ENCODE results near the genes CD69, KLRC2 and MAGOHB.

GRCh38 chr12:9239810-9240780 is 31.9 kb upstream of the PZP start:
- RRBS, result no CpG with 5 or more reads among the region's 46 CpGs

DNA sequence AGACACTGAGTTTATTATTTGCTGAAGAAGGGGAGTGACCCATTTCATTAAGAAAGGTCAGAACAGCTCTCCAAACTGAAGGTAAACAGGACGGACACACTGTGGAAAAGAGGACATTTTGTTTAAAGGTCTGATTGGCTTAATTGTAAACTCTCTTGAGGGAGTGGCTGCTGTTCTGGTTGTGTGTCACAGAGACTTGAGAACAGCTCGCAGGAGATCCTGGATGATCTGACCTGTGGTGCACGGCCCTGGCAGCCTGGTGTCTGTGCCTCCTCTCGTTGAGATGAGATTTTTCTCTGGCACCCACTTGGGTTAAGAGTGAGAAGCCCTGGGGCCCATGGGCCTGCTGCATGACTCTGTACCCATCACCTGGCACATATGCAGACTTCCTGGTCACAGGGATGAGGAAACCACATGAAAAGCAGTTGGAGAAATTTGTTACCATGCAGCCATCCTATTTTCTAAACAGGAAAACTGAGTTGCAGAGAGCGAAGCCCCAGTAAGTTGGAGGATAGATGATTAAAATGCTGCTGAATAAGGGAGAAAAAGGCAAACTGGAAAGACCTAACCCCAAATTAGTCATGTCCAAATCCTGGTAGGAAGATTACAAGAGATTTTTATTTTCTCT is 142.2 kb upstream of the PZP start:
- RRBS, result no CpG with 5 or more reads among the region's 5 CpGs

GRCh38 chr12:9674131-9674773 is 4.7 kb downstream of the CLEC2D start:
- RRBS, result no CpG with 5 or more reads among the region's 3 CpGs

GRCh38 chr12:9729954-9730350 is 30.7 kb downstream of the CD69 start:
- RRBS, result no CpG with 5 or more reads among the region's 3 CpGs

DNA sequence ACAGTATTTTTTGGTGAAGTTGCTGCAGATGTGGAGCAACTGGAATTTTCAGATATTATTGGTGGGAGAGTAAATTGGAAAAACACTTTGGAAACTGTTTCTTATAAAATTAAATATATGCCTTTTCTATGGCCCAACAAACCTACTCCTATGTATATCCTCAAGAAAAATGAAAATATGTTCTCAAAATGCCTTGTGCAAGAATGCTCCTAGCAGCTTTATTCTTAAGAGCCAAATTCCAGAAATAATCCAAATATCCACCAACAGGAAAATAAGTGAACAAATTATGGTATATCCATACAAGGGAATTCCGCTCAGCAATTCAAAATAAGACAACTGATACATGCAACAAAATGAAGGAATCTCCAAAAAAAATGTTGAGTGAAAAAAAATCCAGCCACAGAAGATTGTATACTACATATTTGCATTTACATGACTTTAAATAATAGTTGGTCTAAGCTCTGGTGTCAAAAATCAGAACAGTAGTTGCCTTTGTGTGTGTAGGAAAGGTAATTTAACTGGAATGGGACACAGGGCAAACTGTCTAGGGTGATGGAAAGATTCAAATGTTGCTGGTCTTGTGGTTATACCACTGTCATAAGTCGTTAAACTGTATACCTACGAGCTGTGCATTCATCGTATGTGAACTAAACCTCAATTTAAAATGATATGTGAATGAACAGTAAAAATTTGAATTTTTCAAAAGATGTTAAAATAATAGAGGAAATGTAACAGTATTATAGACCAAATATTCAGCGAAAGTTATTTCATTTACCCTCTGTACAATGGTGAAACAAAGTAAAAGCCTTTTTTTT is 3.2 kb downstream of the CD69 start:
- RRBS, result no CpG with 5 or more reads among the region's 5 CpGs

DNA sequence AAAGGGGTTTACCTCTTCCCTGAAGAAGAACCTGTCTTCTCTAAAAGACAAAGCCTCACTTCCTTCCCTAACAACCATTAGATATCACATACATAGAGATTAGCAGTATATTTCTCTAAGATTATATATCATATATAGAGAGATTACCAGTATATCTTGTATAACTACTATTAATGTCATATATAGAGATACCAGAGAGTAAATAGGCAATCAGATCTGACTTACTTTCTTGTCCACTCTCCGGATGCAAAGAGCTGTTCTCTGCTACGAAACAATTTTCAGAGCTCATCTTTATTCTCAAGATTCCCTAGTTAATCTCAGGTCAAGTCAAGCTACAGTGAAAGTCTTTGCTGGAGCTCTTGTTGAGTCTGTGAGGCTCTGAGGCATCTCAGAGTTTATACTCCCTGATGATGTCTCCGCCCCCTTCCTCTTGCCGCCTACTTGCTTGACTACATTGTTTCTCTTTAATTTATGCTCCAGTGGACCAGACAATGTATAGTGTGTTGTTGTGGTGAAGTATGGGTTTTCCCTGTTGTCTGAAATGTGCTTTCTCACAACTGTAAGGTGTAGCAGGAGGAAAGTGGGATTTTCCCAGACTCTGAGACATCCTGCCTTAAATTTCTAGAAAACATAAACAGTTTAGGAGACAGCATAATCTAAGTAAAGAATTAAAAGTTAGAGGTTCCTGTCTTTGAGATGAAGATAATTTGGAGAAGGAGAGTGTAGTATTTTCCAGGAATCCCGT is at the start of gene CD69:
TSS of gene CD69 (minus strand) at position 370 of the 745 bp plus-strand sequence.
- RRBS, result no CpG with 5 or more reads among the region's 5 CpGs

DNA sequence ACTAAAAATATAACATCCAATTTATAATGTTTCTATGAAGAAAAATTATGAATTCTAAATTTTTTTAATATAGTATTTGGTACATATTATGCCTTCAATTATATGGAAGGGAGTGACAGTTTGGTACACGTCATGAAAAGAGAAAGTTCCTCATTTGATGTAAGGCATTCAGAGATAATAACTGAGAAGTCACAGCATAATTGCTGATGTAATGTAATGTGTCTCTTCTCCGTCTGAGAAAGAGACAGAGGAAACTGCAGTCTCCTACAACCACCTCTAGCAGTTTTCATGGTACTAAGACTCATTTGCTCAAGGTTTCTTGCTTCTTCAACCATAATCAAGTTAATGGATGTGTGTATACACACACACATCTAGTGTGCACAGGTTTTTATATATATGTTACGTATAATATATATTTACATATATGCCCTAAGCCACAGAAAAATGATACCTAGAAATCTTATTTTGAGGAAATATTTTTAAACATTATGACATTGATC is 2.4 kb upstream of the CD69 start:
- RRBS, result no CpG with 5 or more reads among the region's 3 CpGs

DNA sequence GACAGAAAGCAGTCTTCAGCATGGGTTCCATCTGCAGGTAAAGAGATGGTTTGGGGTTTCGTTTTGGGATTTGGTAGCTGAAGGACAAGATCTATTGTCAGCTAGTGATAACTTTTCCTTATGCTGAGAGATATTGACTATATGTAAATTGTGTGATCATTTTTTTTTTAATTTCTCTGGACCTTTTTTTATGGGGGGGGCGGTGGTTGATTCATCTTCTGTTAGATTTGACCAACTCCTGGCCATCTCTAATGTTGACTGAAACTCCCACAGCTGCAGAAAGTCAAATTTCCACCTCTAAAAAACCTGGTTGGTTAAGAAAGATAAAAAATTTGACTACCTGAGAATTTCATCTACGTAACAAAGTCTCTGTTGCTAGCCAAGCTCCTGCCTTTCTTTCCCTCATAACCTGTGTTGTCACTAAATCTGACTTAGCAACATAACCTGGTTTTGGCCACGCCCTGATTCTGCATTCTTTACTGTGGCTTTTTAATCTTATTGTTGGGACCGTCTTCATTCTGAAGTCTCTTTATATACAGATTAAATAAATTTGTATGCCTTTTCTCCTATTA is 15.9 kb upstream of the CD69 start:
- RRBS, result no CpG with 5 or more reads among the region's 5 CpGs

DNA sequence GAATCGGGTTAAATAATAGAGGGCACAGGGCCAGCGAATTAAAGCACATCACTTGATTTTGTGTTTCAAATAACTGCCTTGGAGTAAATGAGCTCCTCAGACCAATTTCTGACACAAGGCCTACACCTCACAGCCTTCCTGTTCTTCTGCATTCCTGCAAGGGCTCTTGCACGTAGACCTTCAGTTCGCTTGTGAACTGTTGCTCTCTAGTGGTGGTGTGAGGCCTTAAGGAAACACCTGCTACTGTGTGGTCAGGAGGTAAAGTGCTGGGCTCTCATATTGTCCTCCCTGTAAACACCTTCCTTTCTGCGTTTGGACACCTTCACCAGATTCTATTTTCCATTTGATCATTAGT is 29.3 kb upstream of the KLRF1 start:
- RRBS, result no CpG with 5 or more reads among the region's 5 CpGs

GRCh38 chr12:9867374-9868075 is 1.6 kb downstream of the CLEC2B start:
- RRBS, result no CpG with 5 or more reads among the region's 7 CpGs

DNA sequence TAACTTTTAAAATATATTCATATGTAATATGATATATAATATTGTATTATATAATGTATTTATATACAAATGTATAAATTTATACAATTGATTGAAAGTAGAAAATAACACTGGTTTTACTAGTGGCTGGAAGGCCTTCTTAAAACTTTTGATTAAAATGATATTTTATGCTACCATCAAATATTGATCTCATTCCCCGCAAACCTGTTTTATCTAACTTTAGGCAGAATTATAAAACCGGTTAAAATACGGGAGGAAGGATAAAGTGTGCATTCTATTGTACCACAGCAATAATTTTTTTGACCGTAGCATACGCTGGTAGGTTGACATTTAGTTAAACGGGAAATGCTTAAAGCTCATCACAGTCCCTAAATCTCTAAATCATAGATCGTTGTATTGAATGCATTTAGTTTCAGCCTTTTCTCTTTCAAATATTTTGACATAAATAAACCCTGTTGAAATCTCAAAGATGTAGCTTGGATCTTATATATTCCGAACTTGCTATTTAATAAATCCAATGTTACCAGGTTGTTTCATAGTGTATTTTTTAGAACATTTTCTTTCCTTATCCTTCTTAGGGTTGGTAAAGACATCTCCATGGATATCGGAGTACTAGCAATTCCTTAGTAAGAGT is 913 bp downstream of the CLEC2B start:
- RRBS, result no CpG with 5 or more reads among the region's 9 CpGs

DNA sequence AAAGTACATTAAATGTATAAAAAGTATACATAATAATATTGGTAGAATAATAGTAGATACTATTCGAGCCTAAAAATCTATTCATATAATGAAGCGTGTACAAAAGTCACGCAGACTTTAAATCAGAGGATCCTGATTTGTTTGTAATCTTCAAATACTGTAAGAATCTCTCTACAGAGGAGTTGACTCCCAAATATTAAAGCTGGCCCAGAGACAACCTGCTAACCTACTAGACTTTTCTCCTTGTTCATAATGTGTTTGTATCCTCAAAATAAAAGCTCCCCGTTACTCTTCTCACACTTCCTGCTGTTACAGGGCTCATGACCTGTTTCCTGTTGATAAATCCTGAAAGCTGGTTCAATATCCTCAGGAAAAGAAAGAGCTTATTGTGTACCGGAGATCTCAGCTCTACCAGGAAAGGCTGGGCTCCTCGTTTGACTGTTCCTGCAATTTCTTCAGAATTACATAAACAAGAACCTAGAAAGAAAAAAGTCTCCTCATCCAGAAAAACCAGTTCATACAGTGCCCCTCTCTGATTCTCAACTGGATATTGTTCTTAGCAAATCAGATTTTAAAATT is 30.9 kb downstream of the CLEC1A start:
- RRBS, result no CpG with 5 or more reads among the region's 6 CpGs

- RRBS, result no CpG with 5 or more reads among the region's 22 CpGs
Observed at GRCh38 chr12:10215932-10216697, 3.4 kb downstream of the GABARAPL1 start.

- RRBS, result no CpG with 5 or more reads among the region's 6 CpGs
Observed at GRCh38 chr12:10372636-10373490, 17.0 kb downstream of the KLRK1 start.

DNA sequence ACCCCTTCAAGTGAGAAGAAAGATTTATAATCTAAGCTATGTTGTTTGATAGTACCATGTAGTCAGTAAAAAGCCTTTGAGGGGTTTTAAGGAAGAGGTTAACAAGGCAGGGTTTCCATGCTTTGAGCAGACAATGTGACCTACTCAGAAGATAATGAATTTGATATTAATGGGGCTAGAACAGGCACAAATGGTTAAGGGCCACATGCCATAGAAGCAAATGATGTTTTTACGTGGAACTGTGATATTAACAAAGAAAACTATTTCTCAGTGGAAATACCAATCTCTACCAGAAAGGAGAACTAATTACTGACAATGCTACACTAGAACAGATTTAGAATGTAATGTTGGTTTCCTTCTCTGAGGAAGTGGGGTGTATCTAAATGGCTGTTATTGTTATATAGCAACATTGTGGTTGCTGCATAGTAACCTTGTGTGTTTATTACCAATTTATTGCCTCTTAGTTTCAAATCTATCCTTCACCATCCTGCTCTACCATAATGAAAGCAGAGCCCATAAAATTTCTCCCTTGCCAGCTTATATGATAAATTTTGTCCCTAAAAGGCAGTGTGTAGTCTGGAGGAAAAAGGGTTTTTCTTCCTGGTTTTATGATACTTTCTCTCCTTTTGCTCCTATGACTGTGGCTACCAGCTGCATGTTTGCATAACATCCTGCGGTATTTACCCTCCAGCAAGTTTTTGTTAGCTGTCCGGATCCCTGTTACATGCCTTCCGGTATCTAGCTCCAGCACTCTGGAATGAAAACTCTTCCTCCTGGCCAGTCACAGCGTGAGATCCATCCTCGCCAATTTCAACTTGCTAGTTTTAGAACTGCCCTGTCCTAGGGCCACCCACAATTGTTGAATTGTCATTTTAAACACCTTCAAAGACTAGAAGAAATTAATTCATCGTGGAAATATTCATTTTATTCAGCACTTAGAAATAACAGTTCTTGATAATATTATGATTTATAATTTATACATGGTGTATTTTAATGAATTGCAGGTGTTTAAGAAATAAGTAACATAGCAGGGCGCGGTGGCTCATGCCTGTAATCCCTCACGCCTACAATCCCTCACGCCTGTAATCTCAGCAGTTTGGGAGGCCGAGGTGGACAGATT is 5.7 kb upstream of the KLRK1 start:
- RRBS, result no CpG with 5 or more reads among the region's 12 CpGs

- RRBS, result no CpG with 5 or more reads among the region's 4 CpGs
Observed at GRCh38 chr12:10435672-10436234, at the start of gene KLRC2. Gene KLRC2 (minus strand): TSS chr12:10436010.

GRCh38 chr12:10552851-10553614 is 47.3 kb downstream of the EIF2S3B start:
- RRBS, result no CpG with 5 or more reads among the region's 3 CpGs

DNA sequence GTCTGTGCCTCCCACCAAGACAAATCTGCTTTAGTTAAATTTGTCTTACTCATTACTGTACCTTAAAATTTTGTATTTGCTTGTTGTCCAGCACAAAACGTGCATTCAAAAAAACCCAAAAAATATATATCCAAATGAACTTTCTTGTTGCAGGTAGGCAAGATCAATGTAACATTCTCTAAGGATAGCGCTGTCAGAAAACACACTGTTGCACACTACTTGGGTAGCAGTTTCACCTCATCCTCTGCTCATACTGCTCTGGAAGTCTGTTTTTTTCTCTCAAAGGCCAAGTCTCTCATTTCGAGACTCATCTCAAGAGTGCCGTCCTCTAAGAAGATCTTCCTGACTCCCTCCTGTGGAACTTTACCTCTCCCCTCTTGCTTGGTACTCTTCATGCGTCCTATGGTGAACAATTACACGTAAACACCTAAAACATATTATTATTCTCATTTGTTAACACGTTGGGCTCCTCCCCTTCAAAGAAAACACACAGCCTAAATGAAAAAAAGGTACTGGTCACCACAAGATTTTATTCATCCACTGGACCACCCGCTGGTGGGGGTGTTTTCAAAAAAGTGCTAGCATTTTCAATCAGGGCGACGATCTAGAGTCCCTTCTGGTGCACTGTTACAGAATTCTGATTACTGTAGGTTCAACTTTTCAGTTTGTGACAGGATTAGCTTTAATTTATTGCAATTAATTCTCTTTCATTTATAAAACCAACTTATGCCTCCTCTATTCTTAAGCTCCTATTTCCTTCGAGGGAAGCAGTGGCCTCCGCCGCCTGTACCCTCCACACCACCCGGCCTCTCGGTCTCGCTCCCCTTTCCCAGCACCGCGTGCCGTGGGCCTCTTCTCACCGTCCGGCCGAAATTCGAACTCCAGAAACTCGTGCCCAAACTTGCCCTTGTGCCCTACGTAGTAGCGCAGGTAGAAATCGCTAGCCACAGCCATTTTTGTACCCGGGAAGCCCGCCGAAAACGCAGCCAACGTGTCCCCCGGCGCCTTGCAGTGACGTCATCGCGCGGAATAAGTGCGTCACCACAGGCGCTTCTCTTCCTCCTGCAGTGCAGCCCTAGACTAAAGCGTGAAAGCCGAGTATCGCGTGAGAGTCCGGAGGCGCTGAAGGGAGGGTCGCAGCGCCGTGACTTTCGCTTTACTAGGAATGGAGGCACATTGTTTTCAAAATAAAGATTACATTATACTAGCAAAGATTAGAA is at the start of gene MAGOHB:
TSS of gene MAGOHB (minus strand) at position 1,031 of the 1,220 bp plus-strand sequence.
- RRBS, result 2% methylated on average over 24 of the region's 50 CpGs

DNA sequence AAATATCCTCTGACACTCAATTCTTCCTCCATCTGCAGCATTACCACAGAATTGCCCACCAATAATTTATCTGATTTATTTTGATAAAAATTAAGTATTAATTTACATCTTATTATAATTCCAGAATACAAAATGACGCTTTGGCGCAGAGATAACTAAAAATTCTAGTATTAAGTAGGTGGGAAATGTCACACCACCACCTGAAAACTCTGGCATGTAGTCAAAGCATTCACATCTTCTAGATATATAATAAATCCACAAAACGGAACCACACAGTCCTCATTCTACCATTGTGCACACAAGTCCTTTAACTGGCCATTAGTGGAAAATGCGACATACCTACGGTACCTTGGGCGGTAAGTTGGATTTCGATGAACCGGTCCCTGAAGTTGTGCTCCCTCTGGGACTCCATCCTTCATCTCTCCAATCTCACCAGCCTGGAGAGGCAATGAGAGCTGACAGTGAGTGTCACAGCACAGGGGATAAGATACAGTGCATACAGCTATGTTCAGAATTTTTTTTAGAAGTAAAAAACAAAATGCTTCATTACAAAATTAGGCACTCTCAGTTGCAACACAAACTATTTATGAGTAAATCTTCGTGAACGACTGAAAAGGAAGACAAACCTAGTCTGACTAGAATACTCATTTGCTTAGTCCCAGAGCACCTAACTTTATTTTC is 19.3 kb downstream of the YBX3 start:
- RRBS, result no CpG with 5 or more reads among the region's 10 CpGs

DNA sequence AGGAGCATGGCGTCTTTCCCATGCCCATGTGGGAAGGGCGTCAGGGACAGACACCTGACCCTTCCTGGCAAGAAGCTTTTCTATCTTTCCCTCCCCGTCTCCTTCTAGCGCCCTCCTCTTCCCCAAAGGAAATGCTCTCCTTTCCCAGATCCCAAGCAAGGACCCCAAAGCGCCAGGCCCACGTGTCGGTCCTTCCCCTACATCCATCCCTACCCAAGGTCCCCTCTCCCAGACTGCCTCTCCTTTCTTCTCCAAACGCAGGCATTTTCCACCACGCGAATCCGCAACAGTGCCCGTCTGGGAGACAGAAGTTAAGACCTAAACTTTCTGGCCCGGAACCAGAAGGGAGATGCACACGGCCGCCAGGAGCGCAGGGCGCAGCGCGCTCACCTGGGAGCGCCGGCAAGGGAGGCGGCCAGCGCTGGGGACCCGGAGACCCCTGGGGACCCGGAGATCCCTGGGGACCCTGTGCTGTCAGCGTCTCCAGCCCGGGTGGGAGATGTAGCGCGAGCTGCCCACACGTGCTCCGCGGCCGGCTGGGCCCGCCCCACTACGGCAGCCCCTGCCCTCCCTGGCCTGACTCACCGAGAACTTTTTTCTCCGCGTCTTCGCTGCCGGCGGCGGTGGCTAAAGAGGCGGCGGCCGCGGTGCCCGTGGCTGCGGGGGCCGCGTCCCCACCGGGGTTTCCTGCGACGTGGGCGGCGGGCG is 704 bp downstream of the YBX3 start:
- RRBS, result 2% methylated on average over 35 of the region's 56 CpGs

Measured in epidermal melanocyte (primary cell).